Calu3 (cell line): ENCODE data around the genes ADAMTS5 and CCT8.

DNA sequence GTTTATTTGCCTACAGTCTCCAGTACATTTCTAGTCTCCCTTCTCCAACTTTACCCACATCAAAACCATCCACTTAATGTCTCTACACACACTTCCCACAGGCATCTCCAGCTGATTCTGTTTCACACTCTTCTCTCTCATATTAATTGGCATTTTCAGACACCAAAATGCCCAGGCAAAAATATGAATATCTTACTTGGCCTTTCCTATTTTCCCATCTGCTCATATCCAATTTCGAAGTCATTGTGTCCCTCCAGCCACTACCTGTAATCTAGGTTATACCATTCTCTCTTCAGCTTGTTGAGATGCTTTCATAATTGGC lies 9.9 kb downstream of the CXADR start:
- PRO-cap = no peak

DNA sequence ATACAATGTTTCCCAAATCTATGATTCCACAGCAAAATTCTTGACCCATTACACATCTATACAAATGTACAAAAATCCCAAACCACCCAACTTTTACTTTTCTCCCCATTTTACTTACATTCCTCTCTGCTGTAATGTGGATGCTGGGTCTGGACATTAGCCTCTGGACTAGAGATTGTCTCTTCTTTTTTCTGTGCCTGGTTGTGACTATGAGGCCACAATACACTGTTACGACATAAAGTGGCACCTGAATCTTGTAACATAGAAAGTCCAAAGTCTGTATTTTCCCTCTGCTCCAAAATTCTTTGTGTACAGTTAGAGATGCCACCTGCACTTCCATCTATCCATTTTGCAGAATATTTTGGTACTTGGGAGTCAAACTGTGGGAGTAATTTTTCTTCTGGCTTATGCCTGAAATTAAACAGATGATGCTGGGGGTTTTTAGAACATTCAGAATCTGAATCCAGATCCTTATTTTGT lies 22.7 kb downstream of the C21orf91 start:
- PRO-cap = no peak

DNA sequence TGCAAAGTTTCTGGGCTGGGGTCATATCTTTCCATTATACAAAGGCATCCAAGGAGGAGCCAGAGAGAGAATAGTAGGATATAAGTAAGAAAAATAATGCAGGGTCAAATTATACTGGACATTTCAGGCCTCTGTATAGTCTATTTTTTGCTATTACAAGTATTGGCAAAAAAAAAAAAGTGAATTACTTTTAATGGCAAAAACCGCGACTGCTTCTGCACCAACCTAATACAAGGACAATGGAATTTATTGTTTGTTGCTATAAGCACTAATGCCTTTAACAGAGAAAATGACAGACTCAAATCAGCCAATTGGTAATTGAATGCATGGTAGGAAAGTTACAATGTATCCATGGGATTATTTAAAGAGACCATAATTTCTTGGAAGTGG lies 1061.9 kb downstream of the MRPL39 start:
- PRO-cap = no peak

DNA sequence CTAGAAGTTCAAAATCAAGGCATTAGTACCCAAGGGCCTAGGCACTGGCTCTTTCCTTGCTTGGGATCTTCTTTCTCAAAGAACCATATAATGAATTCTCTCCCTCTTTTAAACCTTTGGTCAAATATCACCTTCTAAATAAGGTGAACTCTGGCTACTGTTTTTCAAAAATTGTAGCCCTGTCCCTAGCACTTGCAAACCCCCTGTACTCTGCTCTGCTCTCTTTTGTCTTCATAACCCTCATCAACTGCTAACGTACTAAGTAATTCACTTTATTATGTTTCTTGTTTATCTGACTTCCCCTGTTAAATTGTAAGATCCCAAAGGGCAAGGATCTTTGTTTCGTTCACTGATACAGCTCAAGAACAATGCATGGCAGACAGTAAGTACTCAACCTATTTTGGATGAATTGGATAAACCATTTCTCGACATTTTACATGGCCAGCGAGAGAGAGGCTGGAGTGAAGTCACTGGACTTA lies 47.0 kb downstream of the ATP5PF start:
- PRO-cap = no peak

- PRO-cap = no peak
Observed at GRCh38 chr21:25790120-25790765, 55.5 kb downstream of the GABPA start.

- PRO-cap = no peak
Observed at GRCh38 chr21:25907483-25907949, 172.7 kb downstream of the GABPA start.

DNA sequence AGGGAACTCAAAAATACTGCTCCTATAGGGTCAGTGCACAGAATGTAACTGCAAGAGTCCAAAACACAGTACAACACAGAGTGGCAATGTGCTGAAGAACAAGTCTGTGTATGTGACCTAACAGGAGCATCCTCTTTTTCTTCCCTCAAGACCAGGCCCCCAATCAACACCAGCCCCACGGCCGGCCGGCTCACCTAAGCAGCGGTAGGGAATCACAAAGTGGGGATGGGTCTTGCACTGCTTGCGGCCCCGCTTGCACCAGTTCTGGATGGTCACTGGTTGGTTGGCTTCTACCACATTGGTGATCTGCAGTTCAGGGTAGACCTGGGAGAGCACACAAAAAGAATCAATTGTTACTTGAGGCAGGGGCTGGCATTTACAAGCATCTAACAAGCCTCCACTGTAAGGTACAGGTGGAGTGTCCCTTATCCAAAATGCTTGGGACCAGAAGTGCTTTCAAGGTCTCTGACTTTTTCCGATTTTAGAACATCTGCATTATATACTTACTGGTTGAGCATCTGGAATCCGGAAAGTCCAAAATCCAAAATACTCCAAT lies 80.7 kb downstream of the APP start:
- PRO-cap = no peak

- PRO-cap = no peak
Observed at GRCh38 chr21:26109341-26109567, 61.3 kb downstream of the APP start.

- PRO-cap = bidirectional peak, plus-strand start at chr21:26169785, minus-strand start at chr21:26169707; bidirectional peak, plus-strand start at chr21:26170149, minus-strand start at chr21:26170107
Observed at GRCh38 chr21:26169341-26170441, 879 bp downstream of the APP start.

DNA sequence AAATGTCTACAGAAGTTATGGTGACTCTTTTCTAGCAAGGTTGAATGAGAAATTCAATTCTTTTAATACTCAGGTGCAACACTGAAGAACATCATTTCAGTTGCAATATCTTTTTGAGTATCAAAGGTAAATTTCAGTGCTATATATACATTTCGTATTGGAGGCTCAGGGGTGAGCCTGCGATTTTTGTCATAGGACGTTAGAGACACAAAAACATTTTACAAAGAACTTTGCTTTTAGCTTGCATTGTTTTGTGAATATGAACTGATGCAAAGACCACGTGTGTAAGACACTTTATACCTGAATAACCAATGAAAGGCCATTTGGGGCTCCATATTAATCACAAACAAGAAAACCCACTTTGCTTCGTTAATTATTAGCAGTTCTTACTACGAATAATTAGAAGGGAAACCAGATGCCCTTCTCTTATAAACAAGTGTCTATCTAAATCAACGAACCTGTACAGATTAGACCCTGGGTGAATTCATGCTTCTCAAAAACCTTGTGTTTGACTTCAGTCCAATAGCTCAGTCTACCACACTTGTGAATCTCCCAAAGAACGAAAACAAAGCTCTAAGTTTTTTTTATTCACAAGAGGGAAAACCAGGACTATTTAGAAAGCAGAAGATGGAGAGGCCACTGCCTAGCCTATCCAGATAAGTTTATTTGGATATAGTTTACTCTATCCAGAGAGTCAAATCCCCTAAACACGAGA lies 1.0 kb downstream of the CYYR1 start:
- PRO-cap = no peak

GRCh38 chr21:26686100-26686537 lies 113.0 kb upstream of the CYYR1 start:
- PRO-cap = no peak

DNA sequence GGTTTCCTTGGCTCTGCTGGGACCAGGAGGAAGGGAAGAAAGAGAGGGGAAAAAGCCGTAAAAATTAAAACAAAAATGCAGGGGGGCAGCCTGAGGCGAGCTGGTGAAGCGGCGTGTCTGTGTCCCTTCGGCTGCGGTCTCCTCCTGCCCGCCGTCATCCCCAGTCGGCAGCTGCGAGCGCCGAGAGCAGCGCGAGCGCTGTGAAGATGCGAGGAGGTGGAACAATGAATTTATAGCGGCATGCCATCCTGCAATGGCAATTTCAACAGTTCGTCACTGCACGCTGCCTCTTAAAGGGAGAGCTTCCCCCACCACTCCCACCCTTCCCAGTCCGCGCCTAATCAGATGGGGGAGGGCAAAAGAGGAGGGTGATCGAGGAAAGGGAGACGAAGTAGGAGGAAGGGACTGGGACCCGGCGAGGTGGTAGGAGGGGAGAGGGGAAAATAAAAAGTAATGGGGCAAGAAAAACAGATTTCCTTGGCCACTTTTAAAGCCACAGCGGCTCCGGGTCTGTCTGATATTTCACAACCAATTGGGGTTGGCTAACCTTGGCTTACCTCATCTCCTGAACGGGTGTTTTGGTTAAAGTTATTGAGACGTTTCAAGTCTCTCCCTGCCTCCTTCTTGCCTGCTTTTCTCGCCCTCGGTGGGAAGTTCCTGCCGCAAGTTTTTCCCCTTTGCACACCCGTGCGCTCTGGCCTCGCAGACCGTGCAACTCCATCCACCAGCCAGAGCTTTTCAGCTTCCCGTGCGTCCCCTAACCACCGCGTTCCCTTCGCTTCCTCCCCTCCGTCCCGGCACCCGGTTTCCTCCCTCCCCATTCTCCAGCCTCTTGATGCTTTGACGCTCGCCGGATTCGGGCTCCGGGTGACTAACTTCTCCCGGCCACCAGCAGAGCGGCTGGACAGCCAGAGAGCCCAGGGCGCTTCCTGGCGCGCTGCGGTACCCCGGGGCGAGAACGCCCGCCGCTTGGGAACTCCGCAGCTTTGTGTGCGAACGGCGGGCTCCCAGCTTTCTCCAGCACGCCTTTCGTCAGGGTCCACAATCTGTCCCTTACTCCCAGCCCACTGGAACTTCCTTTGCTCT lies at the start of gene ADAMTS5:
Gene ADAMTS5, minus strand, starts transcription at position 202 of the 1,086 bp plus-strand sequence.
- PRO-cap = no peak

- PRO-cap = bidirectional peak, plus-strand start at chr21:27532320, minus-strand start at chr21:27532213
Observed at GRCh38 chr21:27531913-27532522, 565.1 kb upstream of the ADAMTS5 start.

- PRO-cap = no peak
Observed at GRCh38 chr21:27884734-27885094, 917.8 kb upstream of the ADAMTS5 start.

DNA sequence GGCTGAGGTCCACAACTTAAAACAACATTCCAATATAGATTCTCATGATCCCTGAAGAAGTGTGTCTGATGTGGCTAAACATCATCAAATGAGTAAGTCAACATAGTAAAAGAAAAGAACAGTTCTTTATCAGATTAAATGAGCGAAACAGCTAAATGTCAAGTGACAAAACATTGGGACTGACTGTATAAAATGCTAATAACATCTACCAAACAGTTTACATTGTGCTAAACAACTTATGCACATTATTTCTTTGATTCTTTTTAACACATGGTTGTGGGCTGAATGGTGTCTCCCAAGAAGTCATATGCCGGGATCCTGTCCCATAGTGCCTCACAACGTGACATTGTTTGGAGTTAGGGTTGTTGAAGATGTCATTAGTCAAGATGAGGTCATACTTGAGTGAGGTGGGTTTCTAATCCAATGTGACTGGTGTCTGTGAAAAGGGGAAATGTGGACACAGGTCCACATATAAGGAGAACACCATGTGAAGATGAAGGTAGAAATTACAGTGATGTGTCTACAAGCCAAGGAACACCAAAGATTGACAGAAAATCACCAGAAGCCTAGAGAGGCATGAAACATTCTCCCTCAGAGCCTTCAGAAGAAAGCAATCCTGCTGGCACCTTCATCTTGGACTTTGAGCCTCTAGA lies 345.9 kb downstream of the N6AMT1 start:
- PRO-cap = no peak

- PRO-cap = no peak
Observed at GRCh38 chr21:28836634-28837002, 48.5 kb downstream of the N6AMT1 start.

GRCh38 chr21:29050425-29050910 lies 23.0 kb downstream of the CCT8 start:
- PRO-cap = no peak

DNA sequence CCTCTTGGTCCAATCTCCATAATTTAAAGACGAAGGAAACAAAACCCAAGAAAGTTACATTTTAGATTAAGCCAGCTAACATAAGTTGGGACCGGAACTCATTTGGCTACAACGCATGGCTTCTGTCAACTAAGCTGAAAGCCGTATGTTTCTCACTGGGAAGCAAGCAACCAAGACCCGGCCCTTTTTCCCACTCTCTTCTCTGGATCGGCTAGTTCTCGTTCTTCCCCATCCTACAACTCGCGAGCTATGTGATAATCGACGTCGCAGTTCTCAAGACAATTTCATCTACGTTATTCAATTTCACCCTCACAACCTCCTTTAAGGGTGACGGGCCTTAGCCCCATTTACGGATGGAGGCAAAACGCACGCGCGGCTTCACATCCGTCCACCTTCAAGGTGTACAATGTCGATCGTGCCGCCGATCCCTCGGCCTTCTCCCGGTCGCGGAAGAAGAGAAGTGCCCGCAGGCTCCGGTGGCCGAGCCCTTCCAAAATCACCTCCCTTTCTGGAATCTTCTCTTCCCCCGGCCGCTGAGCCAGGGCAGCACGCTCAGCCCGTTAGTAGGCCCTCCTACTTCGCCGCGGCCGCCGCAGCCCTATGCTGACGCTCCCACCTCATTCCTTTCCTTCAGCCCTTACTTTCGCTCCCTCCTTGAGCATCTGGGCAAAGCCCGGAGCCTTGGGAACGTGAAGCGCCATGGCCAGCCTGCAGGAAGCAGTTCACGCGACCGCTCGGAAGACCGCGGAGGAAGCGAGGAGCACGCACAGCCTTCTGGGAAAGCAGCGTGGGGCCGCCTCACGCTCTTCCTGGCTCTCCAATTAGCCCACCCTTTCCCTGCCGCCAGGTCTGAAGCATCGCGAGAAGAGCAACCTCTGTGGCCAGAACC lies at the start of gene CCT8:
Gene CCT8, minus strand, starts transcription at position 759 of the 889 bp plus-strand sequence.
- PRO-cap = bidirectional peak, plus-strand start at position 328 of the sequence, minus-strand start at position 197 of the sequence; bidirectional peak, plus-strand start outside the sequence, minus-strand start at position 750 of the sequence

DNA sequence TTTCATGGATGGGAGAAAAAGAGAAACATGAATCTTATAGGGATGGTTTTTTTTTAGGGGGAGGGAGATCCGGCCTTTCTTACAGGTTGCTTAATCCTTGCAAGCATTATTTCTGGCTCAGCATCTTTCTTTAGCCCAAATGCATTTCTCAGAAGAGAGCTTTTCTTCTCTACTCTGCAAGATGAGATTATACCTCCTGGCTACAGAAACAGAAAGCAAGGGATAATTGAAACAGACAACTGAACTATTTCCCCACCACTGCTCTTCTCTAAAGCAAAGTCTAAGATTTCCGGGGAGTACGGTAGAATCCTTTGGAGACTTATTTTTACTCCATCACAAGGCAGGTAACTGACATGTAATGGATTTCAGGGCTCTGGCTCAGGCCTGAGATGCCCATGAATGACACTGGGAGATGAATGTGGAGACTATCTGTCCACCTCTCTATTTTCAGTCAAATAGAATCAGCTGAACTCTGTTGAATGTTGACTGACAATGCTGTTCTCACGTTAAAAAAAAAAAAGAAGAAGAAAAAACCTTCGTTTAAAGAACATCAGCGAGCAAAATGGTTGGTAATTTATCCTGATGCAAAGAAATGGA lies 29.0 kb downstream of the MAP3K7CL start:
- PRO-cap = no peak

DNA sequence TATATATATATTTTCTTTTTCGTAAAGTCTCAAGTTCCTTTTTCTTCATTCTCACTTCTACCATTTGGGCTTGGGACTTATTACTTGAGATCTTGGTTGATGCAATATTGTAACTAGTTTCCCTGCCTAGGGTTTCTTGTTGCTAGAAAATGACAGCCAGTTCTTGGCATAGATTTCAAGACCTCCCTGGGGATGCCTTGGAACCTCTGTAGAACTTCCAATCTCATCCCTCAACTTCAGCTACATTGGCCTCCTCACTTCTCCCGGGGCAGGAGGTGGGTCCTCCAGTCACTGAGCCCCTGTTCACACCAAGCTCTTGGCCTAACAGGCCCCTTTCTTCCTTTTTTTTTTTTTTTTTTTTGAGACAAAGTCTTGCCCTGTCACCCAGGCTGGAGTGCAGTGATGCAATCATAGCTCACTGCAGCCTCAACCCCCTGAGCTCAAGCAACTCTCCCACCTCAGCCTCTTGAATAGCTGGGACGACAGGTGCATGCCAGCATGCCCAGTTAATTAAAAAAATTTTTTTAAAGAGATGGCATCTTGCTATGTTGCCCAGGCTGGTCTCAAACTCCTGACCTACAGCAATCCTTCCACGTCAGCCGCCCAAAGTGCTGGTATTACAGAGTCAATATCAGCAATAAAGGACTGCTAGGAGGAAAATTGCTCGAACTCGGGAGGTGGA lies 33.0 kb downstream of the MAP3K7CL start:
- PRO-cap = no peak